Measurements from ENCODE around the gene SS18.

- RRBS = no CpG with 5 or more reads among the region's 2 CpGs
These were observed 60.4 kb downstream of the LAMA3 start for GRCh38 chr18:23749657-23749988.

DNA sequence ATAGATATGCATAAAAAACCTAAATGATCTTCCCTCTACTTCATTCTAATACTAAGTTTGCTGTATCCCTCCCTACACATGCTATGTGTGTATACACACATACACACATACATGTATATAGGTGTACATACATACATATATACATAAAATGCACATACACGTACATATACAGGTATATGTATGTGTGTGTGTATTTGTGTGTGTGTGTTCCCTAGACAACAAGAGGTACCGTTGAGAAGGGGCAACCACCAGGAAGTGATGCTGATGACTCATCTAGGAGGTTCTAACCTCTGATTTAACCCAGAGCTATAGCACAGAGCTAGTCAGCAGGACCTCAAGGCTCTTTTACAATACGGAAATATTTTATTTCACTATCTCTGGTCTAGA, 139.1 kb downstream of the LAMA3 start:
- RRBS = no CpG with 5 or more reads among the region's 3 CpGs

DNA sequence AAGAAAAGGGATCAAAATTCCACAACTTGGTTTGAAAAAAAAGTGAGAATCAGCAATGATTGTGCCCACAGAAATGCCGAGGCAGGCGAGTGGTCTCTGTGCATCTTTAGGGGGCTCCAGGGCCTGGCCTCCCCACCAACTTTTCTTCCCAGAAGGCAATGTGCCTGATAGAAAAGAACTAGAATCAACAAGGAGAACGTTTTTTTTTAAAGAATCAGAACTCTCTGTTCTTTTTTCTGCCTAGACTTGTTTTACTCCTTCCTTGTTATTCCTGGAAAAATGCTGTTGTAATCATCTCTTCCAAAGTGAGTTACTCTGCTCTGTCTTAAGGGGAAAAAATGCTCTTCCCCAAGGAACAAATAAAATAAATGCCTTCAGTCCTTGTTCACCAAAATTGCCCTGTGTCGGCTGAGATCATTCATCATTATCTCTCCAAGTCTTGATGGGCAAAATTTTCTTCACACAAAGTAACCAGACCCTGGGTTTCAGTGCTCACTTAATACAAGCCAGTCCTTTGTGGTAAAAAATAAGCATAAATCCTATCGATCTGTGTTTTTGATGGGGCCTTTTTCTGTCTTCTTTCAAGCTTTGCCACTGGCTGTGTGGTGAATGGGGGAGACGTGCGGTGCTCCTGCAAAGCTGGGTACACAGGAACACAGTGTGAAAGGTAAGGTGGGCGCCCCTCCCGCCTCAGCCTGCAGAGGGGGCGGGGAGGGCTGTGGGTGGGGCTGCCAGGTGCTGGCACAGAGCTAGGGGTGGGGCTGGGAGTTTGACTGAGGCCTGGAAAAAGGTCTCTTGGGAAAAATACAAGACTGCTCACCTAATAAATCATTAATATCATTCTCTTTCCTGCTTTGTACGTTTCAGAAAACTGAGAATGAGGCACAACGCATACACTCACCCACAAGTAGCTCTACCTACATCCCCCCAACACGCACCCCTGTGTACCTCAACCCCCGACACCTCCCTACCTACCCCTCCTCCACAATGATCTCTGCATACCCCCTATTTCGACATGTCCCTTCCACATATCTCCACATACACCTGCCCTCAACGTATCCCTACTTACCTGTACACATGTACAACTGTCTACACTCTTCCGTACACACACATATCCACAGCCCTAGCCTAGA, 130.0 kb upstream of the TTC39C start:
- RRBS = no CpG with 5 or more reads among the region's 17 CpGs

GRCh38 chr18:24112564-24113541, 26.0 kb upstream of the CABYR start:
- RRBS = no CpG with 5 or more reads among the region's 18 CpGs

DNA sequence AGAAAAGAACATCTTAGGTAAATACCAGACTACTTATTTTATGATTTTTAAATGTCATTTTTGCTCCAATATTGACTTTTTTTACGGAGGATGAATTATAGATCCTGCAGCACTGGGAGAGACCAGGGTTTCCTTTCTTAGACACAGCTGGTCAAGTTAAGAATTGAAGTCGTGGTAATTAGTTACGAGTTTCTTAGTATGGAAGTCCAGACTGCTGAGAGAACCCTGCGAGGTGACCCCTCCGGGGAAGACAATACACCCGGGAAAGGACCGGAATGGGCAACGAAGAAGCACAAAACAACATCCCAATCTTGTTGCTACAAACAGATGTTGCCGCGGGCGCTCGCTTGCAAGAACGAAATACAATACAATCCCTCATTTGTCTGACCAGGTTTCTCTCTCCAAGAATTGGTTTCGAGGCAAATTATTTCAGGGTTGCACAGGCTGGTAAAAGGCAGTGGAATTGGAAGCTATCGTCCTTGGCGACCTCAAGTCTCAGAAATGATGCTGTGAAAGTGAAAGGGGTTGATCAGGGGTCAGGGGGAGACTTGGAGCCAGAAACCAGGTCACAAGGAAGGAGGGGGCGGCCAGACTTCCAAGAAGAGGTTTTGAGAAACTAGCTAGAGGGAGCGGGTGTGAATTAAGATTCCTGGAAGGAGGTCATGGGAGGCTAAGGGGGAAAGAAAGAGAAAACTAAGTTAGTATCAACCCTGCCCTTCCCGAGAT, 401.8 kb downstream of the HRH4 start:
- RRBS = no CpG with 5 or more reads among the region's 19 CpGs

GRCh38 chr18:24914346-24914831, 437.6 kb downstream of the ZNF521 start:
- RRBS = no CpG with 5 or more reads among the region's 3 CpGs

DNA sequence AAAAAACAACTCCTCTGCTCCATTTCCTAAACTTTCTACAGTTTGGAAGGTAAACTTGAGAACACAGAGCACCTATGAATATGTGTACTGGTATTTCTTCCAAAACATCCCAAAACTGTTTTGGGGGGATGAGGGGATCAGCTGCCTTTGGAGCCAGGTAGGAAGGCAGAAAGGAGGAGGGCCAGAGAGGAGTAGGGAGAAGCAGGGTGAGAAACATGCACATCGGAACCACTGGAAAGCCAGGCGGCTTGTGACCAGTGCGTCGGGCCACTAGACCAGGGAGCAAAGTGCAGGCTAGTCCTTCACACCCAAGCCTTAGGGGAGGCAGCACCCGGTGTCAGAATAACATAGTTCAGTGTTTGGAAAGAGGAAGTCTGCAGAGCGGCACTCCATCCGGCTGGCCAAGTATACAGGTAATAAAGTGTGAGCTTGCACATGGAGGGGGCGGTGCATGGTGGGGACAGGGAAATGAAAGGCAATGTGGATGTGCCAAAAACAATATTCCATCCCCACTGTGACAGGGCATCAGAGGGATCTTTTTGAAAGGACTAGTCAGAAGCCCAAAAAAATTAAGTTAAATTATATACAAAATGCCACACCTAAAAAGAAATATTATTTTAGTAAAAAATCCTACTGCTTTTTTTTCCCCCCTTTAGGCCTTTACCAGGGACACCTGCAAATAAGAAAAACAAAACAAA, 69.7 kb downstream of the ZNF521 start:
- RRBS = 20% methylated on average over 1 of the region's 8 CpGs

GRCh38 chr18:25348806-25349023, 3.3 kb downstream of the ZNF521 start:
- RRBS = no CpG with 5 or more reads among the region's 8 CpGs

DNA sequence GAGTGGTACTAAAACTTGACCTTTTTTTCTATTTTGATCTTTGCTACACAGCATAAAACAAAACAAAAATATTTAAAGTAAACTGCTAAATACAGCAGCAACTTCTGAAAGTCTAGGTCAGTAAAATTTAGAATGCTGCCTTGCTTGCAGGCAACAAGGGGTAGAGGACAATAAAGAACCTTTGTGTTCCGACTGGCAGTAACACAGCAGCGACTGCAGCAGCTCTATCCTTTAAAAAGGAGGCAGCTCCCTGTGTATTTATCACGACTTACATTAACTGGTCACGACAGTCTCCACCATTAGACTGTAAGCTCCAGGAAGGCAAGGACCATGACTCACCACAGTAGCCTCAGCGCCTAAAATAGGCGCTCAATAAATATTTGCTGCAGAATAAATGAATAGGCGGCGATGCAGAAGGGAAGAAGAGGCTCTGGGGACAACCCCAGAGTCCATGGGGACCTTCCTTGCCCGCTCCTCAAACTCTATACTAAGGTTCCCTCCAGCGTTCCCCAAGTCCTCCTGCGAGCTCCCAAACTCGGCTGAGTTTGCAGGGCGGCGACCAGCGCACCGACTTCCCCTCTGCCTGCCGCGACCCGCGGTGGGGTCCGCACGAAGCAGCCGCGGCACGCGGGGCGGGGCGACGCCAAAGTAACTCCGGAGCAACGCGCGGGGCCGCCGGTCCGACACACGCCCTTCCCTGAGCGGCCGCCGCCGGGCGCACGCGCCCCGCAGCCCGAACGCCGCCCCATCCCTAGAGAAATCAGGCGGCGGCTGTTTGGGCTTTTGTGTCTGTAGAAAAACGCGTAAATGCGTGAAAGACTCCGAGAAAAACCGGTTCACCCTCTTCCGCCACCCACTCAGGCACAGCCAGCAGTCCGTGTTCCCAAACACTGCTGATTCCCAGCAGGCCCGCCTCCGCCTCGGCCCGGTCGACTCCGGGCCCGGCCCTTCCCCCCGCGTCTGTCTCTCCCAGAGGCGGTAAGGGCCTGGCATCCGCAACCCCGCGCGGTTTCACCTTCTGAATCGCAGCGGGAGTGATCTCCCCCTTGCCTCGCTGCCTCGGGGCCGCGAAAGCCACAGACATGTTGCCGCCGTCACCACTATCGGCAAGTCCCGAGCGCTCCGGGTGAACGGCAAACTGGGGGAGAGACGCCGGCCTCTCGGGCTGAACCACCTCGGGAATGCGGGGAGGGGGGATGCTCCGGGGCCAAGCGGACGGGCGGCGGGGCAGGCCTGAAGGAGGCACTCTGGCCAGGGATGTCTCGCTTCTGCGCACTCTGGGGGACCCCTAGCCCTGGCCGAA, at the start of gene SS18:
Gene SS18, minus strand, starts transcription at position 1,128 of the 1,303 bp plus-strand sequence.
- RRBS = under 1% methylated on average over 16 of the region's 97 CpGs

- RRBS = no CpG with 5 or more reads among the region's 12 CpGs
These were observed 99.6 kb downstream of the KCTD1 start for GRCh38 chr18:26448527-26449321.

GRCh38 chr18:26458459-26459151, 89.7 kb downstream of the KCTD1 start:
- RRBS = no CpG with 5 or more reads among the region's 11 CpGs

DNA sequence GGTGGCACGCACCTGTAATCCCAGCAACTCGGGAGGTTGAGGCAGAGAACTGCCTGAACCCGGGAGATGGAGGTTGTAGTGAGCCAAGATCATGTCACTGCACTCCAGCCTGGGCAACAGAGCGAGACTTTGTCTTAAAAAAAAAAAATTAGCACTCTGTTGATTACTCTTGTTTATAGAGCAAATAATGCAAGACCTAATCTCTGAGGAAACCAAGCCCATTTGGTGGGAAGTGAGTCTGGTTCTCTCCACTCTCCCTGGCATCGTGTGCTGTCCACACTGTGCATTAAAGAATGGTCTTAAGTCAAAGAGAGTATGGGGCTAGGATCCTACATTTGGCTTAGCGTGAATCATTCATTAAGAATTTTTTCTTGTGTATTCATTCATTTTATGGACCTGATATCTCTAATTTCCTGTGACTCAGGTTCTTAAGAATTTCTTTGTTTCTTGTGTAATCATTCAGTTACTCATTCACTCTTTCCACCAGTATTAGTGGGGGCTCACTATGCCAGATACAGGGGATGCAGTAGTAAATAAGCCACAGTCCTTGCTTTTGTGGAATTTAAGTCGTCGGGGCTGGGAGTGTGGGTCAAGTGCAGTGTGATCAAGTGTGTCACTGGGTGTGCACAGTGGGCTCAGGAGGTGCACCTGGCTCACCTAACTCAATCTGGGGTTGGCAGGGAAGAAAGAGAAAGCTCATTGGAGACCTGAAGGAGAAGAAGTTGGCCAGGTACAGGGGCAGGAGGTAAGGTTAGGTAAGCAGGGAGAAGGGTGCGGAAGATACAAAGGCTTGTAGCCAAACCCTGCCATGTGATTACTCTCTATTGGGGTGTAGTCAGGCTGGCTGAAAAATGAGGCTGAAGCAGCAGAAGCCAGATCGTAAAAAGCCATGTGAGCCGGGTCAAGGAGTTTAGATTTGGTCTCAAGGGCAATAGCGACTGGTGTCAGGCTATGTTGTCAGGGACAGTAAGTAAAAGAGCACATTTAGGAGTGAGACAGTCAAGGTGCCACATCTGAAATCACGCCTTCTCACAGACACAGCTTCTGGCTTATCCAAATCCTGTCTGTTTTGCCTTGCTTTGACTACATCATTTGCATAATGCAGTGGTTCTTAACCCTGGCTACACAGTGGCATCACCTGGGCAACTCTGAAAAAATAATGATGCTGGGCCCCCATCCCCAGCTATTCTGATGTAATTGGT, 67.3 kb downstream of the KCTD1 start:
- RRBS = no CpG with 5 or more reads among the region's 13 CpGs

GRCh38 chr18:26501072-26501522, 47.3 kb downstream of the KCTD1 start:
- RRBS = no CpG with 5 or more reads among the region's 6 CpGs

DNA sequence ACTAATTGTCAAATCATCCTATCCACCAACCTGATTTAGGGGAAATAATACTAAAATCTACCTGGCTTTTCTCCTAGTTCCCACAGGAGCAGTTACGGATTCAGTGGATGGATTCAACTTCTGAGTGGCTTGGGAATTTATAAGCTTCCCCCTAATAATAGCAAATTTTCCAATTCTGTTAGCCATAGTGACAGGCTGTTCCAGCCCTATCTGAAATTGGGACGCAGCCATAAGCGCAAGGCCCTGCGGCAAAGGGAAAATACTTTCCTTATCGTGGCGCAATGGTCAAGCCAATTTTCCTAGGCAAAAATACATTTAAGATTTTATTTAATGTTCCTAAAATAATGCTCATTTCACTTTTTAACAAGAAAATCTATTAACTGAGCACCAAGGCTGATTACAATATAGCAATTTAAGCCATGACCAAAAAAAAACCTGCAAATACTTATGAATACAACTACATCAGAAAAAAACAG, 49.7 kb downstream of the CDH2 start:
- RRBS = no CpG with 5 or more reads among the region's 6 CpGs

DNA sequence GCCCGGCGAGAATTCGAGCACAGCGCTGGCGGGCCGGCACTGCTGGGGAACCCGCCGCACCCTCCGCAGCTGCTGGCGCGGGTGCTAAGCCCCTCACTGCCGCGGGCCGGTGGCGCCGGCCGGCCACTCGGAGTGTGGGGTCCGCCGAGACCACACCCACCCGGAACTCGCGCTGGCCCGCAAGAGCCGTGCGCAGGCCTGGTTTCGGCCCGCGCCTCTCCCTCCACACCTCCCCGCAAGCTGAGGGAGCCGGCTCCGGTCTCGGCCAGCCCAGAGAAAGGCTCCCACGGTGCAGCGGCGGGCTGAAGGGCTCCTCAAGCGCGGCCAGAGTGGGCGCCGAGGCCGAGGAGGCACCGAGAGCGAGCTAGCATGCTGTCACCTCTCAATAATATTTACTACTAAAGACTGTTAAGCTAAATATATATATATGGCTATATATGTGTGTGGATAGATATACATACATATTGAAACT, 867.2 kb downstream of the DSC3 start:
- RRBS = no CpG with 5 or more reads among the region's 43 CpGs

DNA sequence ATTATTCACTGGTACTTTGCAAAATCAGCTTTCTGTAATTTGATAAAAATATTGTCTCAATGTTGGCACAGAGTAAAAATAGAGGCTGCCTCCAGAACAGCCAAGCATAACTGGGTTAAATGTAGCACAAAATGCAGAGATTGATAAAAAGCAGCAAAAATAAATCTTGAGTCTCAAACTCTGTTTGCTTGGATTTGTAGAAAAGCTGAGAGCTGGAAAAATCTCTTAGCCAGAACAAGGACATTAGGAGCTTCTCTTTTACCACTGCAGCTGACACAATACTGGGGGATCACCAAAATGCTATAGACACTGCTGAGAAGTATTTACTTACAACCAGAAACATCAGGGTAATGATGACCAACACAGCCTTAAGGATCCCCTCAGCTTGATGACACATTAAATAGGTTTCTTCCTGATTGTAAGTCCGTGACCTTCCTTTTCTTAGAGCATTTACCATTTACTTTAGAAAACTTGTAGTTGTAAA, 278.9 kb downstream of the DSC3 start:
- RRBS = no CpG with 5 or more reads among the region's 1 CpG

- RRBS = no CpG with 5 or more reads among the region's 3 CpGs
These were observed 18.4 kb downstream of the DSC3 start for GRCh38 chr18:31024113-31024570.

DNA sequence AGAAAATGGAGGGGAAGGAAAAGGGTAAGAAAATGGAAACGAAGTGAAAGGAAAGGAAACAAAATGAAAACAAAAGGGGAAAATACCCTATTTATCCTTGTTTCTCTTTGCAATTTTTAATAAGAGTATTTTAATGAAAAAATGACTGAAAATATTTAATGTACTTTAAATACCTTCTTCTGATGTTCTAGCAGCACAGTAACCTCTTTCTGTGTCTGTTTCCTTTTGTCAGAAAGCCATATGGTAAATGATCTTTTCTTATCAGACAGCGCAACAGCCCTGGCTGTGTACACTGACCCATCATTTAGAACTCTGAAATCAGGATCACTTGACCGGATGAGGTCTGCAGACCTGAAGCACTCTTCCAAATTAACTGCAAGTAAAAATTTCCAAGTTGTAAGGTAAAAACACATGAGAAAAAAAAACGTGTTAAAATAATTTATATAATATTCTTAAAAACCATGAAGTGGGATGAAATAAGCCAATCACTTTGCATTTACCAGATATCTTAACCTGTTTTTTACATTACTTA, 11.7 kb downstream of the DSC3 start:
- RRBS = no CpG with 5 or more reads among the region's 4 CpGs

DNA sequence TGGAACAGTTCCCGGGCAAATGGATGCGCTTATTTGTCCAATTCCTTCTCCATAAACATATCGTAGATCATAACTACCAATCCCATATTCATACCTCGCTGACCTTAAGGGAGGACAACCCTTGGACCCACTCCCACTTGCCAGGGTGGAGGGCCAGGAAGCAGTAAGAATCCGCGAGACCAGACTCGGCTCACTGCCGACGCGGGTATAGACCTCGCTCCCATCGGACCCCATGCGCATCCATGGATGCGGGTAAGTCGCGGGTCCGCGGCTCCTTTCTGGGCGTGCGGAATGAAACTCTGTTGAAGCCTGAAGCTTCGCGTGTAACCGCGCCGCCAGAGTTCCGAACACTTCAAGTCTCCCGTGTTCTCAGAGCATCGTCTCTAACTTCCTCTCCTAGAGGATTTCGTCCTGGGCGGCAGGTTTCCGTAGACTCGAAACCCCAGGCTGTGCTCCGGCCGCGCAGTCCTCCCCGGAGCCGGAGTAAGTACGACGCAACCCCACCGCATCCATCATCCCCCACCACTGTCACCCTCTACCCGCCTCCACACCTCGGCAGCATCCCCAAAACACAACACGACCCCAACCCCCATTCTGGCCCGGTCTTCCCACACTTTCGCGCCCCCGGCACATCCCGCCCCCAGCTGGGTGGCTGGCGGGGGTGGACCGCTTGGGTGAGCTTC, 1.0 kb downstream of the DSC3 start:
- RRBS = no CpG with 5 or more reads among the region's 50 CpGs

Data from GM19239 (cell line).